Mesangial cell (primary cell): ENCODE measurements around a stretch of chr6.

GRCh38 chr6:109453812-109455007 lies 1.4 kb downstream of the MICAL1 start:
- RAMPAGE, long total RNA: no peak

GRCh38 chr6:110475277-110475643 lies 1.2 kb downstream of the SLC22A16 start:
- RAMPAGE, long total RNA: no peak

DNA sequence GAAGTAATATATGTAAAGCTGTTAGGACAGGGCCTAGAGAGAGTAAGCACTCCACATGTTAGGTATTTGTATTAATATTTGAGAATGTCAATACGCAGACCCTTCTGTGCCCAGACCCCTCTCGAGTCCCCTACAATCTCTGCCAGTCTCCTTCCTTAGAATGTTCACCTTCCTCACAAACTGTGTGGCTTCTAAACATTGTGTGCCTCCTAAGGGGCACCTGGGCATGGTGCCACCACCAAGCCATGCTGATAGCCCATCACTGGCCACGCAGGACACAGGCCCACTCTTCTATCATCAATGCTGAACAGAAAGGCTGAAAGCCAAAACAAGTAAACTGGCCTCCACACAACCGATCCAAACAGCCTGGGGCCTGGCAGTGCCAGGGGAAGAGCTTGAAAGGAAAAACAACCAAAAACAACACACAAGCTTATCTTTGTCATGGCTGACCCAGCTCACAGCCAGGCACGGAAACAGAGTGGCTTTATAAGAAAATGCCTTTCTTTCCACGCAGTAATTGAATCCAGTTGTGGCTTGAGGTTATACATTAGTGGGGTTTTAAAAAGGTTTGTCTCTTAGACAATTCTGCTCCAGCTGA lies 65.2 kb upstream of the SLC22A16 start:
- RAMPAGE, long total RNA: no peak

DNA sequence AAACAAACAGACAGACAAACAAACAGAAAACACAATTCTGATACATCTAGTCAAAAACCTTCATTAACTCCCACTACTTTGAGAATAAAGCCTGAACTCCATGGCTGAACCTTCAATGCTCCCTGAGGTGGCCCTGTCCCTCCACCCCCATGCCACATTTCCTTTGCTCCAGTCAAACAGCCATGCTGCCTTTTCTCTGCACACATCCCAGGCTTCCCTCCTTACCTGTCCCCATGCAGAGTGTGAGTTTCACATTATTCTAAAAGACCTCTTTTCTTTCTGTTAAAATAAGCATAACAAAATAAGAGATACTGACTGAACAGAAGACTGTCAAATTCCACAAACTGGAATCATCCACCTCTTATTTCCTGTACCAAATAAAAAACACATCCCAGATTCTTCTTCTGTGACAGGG lies 70.9 kb upstream of the SLC22A16 start:
- RAMPAGE, long total RNA: no peak

- RAMPAGE, long total RNA: no peak
Measured at GRCh38 chr6:110881991-110882525, 7.5 kb downstream of the AMD1 start.

DNA sequence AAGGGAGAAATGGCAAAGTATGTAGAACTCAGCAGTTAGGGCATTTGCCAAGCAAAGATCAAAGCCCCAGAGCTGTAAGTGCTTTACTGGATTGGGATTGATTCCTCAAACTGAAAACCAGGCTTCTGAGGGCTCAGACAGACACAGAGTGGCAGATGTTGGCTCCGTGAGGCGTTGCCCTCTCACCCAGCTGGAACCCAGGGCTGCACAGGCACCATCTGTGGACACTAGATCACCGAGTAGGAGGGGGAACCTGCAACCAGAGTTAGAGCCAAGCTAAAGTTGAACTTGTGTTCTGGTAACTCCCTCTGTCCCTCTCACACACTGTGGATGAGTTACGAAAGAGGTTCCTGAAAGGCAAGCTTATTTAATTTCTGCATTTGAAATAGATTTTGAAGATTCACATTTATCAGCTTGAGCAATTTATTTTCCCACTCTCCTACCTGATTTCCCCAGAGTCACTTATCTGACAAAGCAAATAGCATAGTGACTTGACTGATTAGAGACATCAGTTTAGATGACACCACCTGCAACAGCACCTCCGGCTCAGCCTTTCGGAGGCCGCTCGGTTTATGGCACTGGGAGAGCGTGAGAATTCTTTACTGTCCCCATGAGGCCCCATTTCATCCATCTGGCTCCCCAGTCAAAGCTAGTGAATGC lies 48.3 kb downstream of the RPF2 start:
- RAMPAGE, long total RNA: no peak

DNA sequence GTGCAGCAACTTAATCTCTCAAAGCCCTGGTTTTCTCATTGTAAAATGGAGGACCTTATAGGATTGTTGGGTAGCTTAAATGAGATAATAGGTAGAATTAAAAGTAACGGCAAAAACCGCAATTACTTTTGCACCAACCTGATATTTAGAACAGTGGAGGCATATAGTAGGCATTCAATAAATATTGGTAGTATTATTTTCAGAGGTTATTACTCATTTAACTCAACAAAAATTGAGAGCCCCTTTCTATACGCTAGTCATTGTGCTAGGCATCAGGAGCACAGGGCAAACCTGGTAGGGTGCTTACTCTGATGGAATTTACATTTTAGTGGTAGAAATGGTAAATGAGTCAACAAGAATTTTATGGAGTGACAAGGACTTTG lies 39.5 kb downstream of the SLC16A10 start:
- RAMPAGE, long total RNA: no peak

DNA sequence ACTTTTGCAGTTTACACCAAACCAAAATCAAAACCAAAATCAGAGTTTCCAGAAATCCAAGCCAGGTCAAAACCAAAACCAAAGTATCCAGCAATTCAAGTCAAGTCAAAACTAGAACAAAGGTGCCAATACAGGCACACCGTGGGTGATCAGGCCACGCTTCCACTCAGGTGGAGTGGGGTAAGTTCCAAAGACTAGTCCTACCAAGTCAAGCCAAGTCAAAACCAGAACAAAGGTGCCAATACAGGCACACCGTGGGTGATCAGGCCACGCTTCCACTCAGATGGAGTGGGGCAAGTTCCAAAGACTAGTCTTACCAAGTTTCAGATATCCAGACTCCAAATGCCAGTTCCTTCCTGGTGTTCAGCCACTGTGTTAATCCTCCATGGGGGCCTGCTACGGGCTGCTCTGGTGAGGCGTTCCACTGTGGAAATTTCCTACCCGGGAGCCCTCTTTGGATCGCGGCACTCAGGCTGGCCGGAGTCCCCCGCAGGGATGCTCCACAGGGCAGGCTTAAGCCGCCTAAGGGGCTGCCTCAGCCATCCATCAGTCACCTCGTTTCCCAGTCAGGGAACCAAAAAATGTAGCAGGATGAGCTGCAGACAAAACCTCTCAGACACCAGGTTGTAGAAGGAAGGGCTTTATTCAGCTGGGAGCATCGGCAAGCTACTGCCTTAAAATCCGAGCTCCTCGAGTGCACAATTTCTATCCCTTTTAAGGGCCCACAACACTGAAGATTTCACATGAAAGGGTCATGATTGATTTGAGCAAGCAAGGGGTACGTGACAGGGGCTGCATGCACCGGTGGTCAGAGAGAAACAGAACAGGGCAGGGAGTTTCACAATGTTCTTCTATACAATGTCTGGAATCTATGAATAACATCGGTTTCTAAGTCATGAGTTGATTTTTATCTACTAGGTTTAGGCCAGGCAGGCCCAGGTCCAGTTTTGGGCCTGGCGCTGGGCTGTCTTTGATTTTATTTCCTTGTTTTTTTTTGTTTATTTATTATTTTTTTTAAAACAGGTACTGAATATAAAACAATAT lies 30.7 kb downstream of the MFSD4B start:
- RAMPAGE, long total RNA: no peak

DNA sequence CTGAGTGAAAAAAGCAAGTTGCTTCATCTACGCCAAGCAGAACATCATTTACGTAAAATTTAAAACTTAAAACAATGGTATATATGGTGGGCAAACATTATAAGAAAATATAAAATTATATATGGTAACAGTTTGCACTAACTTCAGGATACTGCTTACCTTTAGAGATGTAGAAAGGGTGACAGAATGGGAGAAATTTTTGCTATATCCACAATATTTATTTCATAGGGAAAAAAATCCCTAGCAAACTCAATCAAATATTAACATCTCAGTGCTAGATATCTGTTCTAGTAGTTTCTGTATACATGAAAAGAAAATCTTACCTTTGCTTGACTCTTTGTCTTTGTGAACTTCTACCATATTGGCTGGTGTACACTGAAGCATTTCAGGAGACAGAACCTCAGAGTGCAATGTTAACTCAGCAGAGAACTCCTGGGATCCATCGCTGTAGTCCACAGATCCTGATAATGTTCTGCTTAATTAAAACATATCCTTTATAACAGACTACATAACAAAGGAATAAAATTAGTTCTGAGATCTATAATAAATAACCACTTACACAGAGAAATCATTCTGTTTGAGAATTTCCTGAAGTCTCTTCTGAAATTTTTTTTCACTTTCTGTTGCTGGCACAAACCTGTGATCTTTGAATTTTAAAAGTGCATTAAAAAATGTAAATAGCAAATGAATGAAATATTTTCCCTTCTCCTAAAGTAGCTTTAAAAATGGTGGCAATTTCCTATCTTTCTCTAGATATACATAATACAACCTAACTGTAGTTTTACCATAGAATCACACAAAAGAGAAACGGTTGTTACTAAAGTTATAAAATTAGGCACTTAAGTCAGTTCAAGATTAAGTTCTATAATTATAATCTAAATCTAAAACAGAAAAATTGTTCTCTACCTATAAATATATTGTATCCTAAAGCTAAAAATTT lies 95.3 kb downstream of the REV3L start:
- RAMPAGE, long total RNA: no peak

GRCh38 chr6:111588122-111588931 lies 17.4 kb downstream of the TRAF3IP2 start:
- RAMPAGE, long total RNA: no peak

GRCh38 chr6:111623356-111623895 lies 17.7 kb upstream of the TRAF3IP2 start:
- RAMPAGE, long total RNA: no peak

DNA sequence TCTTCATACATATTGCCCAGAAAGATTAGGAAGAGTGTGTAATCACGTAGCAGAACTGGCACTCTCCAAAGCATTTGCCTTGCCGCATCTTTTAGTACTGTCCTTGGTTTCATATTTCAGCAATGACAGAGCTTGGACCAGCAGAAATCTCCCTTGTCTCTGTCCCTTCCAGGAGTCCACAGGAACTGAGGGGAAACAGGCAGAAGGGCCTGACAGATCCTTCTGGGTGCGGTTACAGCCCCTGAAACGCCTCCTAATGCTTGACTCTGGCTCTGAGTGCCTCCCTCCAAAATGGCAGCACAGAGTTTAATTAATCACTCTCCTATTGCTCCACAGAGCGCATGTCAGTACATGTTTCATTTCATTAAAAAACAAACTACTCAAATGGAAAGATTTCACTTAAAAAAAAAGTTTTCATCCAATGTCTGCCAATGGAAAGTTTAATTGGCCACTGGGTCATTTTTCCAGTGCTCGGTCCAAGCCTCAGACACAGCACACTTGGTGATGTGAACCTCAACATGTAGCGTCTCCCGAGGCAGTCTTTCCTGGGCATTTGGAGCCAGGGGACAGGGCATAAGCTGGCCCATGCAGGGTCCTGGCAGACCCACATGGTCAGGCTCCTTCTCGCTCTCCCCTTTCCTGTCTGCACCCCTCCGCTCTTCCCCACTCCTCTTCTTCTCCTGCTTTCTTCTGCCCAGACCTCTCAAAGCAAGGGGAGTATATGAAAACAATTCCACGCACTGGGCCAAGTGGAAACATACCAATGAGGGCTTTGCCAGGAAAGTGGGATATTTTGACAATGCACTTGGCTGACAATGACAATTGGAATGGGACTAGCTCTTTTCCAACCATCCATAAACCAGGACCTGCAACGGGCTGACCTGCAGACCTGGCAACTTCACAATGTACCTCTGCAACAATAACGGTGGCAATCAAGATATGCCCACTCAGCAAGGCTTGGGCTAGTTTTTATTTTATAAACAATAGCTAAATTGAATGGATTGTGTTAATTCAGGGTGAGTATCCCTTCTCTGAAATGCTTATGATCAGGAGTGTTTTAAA lies 58.7 kb upstream of the TRAF3IP2 start:
- RAMPAGE, long total RNA: no peak

GRCh38 chr6:111687637-111688223 lies 82.1 kb upstream of the TRAF3IP2 start:
- RAMPAGE, long total RNA: no peak

- RAMPAGE, long total RNA: no peak
Measured at GRCh38 chr6:111696221-111696664, 90.6 kb upstream of the TRAF3IP2 start.

GRCh38 chr6:111713021-111713947 lies 107.6 kb upstream of the TRAF3IP2 start:
- RAMPAGE, long total RNA: no peak

DNA sequence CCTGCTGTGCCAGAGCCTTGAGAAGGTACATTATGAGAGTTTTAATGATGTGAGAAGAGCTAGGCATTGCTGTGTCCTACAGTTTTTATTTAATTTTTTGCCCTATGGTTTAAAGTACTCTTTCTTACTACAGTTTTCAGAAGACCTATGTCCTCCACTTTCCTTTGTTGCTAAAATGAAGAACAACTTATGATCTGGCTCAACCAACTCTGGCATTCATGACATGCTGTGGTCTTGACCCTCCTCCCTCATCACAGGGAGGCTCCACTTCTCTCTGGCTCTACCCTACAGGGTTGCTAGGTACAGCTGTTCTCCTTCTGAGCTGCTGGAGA lies 128.6 kb upstream of the TRAF3IP2 start:
- RAMPAGE, long total RNA: no peak

DNA sequence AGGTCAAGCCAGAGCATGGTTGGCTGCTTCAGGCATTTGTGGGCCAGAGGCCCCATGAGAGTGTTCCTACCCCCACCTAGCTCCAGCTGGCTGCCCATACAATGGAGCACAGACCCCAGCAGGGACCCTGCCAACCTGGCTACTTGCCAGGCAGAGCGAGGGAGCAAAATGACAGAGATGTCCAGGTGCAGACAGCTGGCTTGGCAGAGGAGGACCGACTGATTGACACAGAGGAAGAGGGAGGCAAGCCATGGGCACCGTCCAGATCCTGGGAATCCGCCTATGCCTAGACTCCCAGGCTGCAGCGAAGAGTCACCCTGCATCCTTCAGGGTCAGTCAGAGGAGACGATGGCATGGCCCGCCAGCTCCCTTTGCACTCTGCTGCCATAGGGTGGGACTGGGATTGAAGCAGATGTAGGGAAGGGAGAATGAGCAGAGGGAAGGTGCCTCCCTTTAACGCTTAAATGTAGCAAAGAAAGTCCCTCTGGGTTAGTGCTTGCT lies 77.5 kb upstream of the FYN start:
- RAMPAGE, long total RNA: no peak

DNA sequence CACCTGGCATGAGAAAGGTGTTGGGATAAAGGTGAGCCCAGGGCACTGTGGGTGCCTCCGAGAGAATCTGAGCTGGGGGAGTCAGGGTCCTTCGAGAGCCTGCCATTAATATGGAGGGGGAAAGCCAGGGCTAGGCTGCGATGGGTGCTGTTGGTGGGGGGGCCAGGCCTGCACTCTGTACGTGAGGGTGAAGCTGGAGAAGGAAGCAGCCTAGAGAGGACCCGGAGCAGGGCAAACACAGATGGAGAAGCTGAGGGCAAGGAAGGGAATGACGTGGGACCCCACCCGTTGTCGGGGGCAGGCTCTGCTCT lies 238 bp upstream of the CCN6 start:
- RAMPAGE, long total RNA: no peak

- RAMPAGE, long total RNA: no peak
Measured at GRCh38 chr6:112114057-112114264, 26.6 kb downstream of the FAM229B start.

DNA sequence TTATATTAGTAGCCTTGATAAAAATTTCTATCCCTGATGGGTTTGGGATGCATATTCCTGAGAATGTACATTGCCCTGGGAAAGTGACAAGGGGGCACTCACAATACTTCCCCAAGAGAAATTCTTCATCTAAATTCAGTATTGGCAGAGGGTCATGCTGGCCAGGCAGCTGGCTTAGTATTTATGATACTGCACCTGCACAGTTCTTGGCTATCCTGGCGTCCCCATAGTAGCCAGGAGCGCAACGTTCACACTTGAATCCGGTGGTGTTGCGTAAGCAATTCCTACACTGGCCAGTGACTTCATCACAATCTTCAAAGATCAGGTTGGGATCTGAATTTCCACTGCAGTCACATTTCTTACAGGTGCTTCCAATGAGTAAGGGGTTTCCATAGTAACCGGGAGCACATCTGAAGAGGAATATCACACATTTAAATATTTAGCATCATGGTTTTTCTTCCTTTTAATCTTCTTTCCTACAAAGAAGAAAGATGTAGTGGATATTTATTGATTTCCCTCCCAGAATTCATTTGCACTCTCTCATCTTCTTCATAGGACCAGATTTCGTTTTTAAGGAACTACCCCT lies 62.8 kb downstream of the LAMA4 start:
- RAMPAGE, long total RNA: no peak